Metastatic Liver Carcinoma in the Lung (tissue), 2 donors: ENCODE measurements around the genes ID1, DUSP15 and HCK.

- PRO-cap, 2 experiments, result no peak in any of the 2 experiments
Observed at GRCh38 chr20:30741472-30741786, 516.0 kb upstream of the DEFB115 start.

DNA sequence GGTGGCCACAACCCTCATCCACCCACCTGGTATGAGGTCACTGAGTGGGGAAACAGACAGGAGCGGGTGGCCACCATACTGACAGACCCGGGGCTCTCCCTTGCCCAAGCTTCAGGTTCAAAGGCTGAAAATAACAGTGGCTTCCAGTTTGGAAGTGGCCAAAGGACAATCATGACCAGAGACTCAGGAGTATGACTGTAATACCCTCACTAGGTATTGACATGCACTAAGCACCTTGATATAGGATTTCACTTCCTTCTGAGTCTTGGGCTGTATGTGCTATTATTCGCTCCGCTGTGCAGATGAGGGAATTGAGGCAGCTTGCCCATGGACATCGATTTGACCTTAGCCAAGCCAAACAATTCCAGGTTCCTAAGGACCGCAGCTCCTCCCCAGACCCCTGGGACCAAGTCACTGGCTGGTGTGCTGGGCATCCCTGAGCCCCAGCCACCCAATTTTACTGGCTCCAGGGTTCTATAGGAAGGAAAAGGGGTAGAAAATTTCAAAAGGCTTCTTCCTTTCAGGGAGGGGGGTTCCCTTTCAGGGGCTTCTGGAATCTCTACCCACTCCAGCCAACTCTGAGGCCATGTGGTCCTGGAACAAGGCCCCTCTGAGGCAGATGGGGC is 23.1 kb downstream of the MCTS2 start:
- PRO-cap, 2 experiments, result no peak in any of the 2 experiments

- PRO-cap, 2 experiments, result no peak in any of the 2 experiments
Observed at GRCh38 chr20:31594255-31594689, 10.8 kb upstream of the ID1 start.

- PRO-cap, 2 experiments, result peak in 2 of 2 experiments; most common plus-strand start chr20:31605289 (in 2)
Observed at GRCh38 chr20:31605205-31605402, at the start of gene ID1. TSS of gene ID1 (plus strand) at chr20:31605289.

- PRO-cap, 2 experiments, result no peak in any of the 2 experiments
Observed at GRCh38 chr20:31705622-31706422, 16.8 kb downstream of the BCL2L1 start.

DNA sequence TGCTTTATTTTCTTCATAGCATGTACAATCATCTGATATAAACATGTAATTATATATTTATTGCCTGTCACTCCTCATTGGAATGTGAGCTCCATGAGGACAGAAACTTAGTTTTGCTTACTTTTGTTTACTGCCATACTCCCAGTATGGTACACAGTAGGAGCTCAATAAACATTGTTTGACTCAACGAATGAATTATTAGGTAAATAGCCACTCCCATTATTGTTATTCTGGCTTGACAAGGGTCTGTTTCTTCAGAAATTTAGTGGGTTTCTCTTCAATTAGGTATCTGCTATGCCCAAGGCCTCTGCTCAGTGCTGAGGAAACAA is 6.4 kb downstream of the BCL2L1 start:
- PRO-cap, 2 experiments, result no peak in any of the 2 experiments

DNA sequence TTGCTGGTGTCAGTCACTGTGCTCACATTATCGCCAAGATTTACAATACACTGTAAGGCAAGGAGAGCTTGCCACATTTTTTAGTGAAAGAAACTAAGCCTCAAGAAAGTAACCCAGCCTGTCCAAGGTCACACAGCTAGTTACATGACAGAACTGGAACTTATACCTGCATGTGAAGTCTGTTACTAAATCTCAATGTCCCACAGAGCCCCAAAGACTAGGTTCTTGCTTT is 2.1 kb downstream of the BCL2L1 start:
- PRO-cap, 2 experiments, result no peak in any of the 2 experiments

DNA sequence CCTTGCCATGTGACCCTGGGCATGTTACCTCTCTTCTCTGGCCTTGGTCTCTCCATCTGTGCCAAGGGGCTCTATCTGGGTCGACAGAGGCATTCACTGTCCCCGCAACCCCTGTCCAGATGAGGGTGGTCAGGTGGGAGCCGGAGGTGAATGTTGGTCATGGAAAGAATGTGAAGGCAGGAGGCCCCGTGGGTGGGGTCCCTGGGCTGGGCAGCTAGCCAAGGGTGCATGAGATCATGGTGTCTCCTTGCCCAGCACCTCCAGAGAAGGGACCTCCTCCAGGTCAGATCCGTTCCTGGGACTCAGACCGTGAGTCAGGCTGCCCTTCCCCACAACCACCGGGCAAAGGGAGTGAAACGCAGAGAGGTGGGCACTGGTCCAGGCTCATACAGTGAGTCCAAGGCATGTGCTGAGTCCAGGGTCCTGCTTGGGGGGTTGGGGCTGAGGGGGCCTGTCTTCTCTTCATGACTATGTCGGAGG is 3.5 kb downstream of the FOXS1 start:
- PRO-cap, 2 experiments, result no peak in any of the 2 experiments

DNA sequence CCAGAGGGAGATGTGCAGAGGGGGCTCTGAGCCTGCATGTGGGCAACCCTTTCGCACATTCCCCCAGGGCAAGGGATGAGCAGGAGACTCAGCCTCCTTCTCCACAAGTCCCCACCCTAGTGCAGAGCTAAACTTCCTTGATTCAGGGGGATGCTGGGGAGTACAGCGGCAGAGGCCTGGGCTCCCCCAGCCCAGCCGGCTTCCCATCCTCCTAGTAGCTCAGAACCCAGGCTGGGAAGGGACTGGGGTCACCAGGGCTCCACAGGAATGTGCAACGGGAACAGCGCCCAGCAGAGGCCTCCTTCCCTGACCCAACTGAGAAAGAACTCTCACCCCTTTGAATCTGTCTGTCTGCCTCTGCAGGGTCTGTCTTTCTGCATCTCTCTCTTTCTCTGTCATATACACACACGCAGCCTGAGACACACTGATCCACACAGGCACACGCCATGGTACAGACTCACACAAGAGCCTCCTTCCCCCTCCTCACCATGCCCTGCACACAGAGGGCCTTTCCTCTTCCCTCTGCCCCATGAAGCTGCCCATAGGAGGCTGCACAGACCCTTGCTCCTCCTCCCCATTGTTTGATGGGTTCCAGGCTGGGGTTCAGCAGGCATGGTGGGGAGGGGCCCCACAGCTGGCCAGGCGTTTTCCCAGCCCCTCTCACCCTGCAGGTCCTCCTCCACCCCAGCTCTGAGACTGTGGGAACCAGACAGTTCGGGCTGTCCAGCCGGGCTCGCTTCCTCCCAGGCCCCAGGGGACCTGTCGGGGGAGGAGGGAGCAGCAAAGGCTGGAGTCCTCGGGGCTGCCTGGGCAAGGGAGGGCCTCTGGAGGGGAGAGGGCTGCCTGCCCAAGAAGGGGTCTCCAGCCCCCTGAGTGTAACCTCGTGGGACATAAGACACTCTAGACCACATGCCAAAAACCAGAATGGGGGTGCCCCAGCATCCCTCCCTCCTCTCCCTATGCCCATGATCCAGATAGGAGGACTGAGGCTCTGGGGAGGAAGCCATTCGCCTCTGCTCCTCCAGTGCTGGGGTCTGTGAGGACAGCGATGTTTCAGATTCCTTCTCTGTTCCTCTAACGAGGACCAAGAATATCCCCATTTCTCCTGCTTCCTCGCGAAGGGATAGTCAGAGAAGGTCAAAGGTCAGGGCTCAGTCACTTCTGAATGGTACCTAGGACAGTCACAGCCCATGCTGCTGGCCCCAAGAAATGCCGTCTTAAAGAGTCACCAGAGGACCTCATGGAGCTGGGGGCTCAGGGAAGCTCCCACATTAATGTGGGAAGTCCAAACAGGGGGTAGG is 2.6 kb downstream of the FOXS1 start:
- PRO-cap, 2 experiments, result peak in 1 of 2 experiments; most common plus-strand start position 792 of the sequence (in 1); most common minus-strand start position 692 of the sequence (in 1)

DNA sequence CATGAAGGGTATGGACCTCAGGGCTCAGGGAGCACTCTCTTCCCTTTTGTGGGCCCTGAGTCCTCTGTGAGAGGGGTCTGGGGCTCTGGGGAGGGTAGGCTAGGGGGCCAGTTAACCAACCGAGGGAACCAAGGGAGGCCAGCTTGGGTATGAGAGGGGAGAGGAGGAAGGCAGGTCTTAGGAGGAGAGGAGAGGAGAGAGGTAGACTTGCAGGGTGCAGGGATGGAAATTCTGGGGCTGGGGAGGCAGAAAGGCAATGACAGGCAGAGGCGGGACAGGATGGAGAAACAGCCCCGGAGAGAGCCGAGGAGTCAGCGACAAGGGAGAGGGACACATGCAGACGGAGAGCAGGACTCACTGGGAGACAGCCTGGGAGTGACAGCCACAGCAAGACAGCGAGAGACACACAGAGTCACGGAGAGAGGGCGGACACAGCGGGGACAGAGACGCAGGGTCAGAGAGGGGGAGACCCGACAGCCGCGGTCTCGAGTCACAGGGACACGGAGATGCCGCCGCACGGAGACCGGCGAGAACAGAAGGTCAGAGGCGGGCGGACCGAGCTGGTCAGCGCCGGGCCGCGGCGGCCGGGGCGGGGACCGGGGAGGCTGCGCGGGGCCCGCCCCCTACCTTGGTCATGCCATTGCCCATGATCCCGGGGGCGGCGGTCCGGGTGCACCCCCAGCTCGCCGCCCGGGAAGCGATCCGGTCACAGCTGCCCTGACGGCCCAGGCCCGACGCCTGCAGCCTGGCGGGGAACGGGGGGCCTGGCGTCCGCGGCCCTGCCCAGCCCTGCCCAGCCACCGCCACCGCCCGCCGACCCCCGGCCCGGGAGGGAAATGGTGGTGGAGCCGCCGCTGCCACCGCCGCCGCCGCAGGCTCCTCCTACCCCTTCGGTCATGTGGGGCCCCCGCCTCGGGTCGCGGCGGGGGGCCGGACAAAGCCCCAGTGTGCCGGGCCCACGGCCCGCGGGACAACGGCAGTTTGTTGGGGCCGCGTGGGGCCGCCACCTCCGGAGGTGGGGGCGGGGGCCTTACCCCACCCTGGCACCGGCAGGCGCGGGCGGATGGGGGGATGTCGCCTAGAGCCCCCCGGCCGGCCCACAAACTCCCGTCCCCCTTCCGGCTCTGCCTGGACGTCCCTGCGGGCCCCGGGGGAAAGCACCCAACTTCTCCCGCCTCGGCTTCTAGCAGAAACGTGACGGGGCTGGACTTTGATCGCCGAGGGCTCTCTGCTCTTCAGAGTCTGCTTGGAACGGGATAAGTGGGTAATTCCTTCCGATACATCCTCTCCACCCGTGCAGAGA is at the start of gene DUSP15:
Gene DUSP15 (minus strand): TSS at position 838 of the 1,303 bp plus-strand sequence.
- PRO-cap, 2 experiments, result peak in 1 of 2 experiments; most common plus-strand start position 945 of the sequence (in 1); most common minus-strand start position 879 of the sequence (in 1)

- PRO-cap, 2 experiments, result peak in 1 of 2 experiments; most common minus-strand start chr20:32040340 (in 1)
Observed at GRCh38 chr20:32040024-32040571, 11.9 kb upstream of the HCK start.

DNA sequence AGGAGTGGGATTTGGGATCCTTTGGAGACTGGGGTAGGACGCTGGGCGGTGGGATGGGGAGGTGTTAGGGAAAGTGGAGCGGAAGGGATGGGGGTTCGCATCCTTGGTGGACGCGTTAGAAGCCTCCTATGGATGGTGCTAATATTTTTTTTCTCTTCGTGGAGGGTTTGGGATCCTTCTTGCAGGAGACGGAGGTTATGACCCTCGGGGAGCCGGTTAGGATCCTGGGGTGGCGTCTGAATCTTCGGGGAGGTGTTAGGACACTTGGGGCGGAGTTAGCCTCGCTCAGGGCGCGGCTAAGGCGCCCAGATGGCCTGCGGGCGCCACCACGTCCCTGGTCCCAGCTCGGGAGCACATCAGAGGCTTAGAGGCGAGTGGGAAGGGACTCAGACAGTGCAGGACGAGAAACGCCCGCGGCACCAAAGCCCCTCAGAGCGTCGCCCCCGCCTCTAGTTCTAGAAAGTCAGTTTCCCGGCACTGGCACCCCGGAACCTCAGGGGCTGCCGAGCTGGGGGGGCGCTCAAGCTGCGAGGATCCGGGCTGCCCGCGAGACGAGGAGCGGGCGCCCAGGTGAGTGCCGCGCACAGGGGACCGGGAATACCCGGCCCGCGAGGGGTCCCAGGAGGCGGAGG is at the start of gene HCK:
Gene HCK (plus strand): TSS at position 326 of the 632 bp plus-strand sequence.
- PRO-cap, 2 experiments, result peak in 2 of 2 experiments; most common plus-strand start position 367 of the sequence (in 2)

- PRO-cap, 2 experiments, result no peak in any of the 2 experiments
Observed at GRCh38 chr20:32091815-32092388, 17.6 kb upstream of the TM9SF4 start.

DNA sequence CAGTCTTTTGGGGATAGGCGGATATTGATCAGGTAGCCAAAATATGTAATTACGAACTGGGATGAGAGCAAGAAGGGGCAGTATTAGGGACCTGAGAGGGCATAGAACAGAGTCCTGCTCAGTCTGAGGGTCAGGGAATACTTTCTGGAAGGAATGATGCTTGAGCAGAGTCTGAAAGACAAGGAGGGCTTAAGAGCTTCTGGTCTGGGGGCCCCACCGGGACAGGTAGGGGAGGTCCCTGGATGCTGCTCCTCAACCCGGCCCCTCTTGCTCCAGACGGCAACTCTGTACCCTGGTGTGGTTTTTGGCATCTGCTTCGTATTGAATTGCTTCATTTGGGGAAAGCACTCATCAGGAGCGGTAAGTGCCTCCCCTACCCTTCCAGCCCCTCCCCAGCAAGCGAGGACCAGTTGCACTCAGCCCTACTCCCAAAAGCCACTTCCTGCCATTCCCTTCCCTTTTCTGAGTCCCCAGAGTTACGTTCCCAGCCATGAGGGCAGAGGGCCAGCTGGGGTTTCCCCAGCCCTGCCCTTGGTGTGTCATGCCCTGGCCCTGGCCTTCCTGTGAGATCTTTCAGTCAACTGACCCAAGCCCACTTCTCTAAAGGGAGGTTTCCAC is 45.4 kb downstream of the TM9SF4 start:
- PRO-cap, 2 experiments, result no peak in any of the 2 experiments

- PRO-cap, 2 experiments, result no peak in any of the 2 experiments
Observed at GRCh38 chr20:32359580-32360081, 1.5 kb downstream of the ASXL1 start.

GRCh38 chr20:32433358-32433822 is 75.3 kb downstream of the ASXL1 start:
- PRO-cap, 2 experiments, result no peak in any of the 2 experiments

- PRO-cap, 2 experiments, result no peak in any of the 2 experiments
Observed at GRCh38 chr20:32485370-32485509, 99.9 kb downstream of the NOL4L start.

DNA sequence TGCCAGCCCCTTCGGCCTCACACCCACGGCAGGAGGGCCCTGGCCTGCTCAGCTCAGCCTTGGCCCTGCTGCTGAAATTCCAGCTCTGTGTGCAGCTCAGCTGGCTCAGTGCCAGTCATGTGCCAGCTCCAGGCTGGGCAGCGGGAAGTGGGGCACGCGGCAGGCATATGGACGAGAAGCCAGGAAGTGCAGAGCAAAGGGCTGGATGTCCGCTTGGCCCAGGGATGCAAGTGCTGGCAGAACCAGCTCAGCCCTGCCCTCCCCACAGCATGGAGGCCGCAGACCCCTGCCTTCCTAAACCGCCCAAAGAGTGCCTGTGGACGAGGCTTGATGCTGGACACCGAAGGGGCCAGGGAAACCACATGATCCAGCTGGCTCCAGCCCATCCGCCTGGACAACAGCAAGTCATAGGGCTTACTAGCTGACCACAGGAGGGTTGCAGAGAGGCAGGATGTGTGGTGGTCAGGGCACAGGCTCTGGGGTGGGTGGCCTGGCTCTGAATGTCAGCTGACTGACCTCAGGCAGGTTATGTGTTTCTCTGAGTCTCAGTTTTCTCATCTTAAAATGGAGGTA is 60.1 kb downstream of the NOL4L start:
- PRO-cap, 2 experiments, result no peak in any of the 2 experiments

GRCh38 chr20:32621085-32621926 is 36.2 kb upstream of the NOL4L start:
- PRO-cap, 2 experiments, result no peak in any of the 2 experiments

GRCh38 chr20:32632272-32633203 is 41.2 kb downstream of the C20orf203 start:
- PRO-cap, 2 experiments, result no peak in any of the 2 experiments